ENCODE measurements around the gene DMP1.

GRCh38 chr4:87476899-87477362 lies 52.2 kb downstream of the SPARCL1 start:
- PRO-cap = no peak

DNA sequence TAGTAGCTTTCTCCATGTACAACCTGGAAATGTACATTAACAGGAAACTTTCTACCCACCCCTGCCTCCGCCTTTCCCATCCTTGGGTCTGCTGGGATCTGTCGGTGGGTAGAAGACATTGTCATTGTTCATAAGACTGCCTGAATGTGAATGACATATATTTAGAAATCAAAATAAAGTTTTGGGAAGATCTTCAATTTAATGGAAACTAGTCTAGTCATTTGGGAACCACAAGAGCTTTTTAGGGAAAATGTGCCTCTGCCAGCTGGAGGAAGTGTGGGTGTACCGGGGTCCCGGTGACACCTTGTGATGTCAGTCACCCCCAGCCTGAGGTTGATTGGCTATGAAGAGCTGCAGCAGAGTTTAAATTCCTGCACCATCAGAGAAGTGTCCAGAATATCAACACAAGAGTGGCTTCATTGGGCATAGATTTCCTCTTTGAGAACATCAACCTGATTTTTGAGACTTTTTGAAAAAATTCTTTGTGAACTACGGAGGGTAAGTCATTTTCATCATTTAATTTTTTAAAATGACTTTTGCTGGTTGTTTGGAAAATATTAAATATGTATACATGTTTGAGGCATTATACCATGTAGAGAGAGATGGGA lies at the start of gene DMP1:
Gene DMP1, plus strand, starts transcription at position 394 of the 608 bp plus-strand sequence.
- PRO-cap = no peak

DNA sequence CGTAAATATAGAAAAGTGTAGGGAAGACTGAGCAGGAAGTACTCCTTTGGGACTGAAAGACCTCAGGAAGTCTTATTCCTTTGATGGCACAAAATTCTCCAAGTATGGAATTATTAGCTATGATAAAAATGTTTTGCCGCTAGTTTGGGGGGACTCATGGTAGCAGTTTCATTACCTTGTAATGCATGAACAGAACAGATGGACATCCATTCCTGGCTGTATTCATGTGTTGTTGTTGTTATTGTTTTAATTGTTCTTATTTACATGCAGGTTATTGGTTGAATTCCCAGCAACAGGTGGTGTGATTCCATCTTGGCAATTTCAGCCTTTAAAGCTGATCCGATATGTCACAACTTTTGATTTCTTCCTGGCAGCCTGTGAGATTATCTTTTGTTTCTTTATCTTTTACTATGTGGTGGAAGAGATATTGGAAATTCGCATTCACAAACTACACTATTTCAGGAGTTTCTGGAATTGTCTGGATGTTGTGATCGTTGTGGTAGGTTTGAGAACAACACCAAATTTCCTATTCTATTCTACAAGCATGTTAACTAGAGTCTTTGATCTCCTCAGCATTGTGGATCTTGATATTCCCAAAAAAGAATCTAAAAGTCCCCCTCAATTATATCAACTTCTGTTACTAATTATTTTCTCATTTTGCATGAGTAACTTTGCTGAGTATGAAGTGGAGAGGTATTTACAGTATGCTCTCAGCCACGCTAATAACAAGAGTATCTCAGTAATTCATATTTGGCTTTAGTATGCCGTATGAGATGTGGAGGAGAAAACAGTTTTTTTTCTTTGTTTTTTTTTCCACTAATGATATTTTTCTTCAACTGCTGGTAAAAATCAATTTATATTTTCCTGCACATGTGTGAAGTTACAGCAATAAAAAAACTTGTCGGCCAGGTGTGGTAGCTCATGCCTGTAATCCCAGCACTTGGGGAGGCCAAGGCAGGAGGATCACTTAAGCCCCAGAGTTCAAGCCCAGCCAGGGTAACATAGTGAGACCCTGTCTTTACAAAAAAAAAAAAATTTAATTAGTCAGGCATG lies 39.3 kb downstream of the PKD2 start:
- PRO-cap = no peak

DNA sequence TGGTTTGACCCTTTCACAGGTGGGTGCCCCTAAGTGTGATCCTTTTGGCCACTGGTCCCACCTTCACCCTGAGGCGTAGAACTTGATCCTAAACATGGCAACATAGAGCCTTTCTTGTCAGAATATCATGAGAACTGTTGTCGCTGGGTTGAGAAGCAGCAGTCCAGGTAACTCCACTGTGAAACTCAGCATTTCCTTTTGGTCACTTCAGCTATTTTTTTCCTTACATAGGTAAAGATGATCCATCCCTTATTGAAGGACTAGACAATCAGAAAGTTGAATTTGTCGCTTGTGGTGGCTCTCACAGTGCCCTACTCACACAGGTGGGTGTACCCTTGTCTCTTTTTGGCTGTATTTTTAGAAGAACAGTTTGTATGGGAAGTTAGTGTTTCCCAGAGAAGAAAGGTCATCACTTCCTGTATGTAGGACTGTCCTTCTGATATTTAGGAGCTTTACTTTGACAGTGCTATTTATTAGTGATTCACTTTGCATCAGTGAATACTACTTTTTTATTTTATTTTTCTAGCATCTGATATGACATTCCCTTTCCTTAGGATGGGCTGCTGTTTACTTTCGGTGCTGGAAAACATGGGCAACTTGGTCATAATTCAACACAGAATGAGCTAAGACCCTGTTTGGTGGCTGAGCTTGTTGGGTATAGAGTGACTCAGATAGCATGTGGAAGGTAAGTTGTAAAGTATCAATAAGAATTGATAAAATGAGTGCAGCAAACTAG lies 6.5 kb downstream of the HERC5 start:
- PRO-cap = no peak

GRCh38 chr4:88655841-88656495 lies 41.7 kb downstream of the NAP1L5 start:
- PRO-cap = no peak

GRCh38 chr4:88696499-88696967 lies 1.1 kb downstream of the NAP1L5 start:
- PRO-cap = no peak

DNA sequence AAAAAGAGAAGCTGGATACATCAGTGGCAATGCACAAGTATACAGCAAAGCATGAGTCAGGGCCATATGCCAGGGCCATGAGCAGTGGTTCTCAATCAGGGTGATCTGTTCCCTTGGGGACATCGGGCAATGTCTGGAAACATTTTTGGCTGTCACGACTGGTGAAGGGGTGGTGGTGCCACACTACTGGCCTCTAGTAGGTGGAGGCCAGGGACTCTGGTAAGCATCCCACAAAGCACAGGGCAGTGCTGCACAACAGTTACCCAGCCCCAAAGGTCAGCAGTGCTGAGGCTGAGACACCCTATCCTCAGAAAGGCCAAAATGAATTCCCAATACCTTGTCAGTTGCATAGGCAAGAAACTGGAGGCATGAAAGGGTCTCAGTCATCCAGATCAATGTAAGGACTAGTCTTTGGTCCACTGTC lies 36.9 kb upstream of the NAP1L5 start:
- PRO-cap = no peak

GRCh38 chr4:88960444-88960907 lies 96.5 kb downstream of the FAM13A start:
- PRO-cap = no peak

DNA sequence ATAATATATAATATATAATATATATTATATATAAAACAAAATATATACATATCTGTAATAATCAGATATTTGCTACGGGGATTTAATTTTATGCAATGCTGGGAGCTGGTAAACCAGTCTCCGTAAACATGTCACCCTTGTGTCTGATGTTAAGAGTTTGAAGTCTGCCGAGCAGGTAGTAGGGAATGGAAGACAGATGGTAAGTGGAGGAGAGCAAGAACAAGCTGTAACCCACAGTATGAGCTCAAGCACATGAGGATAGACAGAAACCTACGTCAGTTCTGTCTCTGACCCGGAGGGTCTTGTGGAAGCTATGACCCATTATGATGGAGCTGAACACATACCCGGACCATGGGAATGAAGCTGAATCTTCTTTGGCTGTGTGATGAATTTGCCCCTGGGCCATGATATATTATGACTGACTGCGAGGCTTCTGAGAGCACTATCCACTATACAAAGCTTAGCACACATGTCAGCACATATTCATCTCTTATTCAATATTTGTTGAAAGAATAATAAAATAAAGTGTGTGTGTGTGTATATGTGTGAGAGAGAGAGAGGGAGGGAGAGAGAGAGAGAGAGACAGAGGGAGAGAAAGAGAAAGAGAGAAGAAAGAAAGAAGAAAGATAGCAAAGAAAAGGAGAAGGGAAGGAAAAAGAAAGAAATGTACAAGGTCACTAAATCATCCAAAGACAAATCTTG lies 46.3 kb downstream of the TIGD2 start:
- PRO-cap = no peak

DNA sequence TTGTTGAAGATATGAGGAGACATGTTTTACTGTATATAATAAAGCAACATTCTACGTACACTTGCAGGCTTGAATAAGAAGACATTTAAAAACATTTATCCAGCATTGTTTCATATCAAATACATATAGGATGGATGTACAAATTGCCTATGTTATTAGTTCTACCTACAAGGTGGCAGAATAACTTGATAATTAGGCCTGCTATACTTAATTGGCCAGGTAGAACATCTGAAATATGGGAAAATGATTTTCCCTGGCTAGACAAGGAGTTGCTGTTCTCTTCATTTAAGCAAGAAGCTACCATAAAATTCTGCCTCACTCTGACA lies 49.7 kb downstream of the TIGD2 start:
- PRO-cap = no peak

DNA sequence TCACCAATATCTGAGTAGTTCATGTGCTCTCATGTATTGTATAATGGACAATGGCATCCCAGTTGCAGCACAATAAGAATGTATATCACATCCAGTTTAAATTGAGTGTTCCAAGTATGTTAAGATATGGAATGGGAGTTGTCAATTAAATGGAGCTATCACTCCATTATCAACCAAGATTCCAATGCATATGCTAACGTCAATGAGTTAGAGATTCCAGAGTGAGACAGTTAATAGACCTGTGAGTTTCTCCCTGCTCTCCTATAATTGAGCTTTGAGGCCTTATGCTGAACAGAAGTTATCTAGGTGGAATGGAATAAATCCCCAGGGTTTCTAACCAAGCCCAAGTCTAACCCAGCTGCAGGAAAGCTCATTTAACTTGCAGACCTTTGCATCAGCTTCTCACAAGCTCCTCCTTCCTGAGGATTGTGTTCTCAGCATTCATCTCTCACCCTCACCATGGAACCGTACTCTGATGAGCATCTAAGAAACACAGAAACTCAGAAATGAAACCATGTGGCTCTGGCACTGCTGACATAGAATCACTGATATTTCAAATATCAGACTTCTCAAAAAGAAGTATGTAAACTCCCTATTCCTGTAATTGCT lies 84.9 kb downstream of the TIGD2 start:
- PRO-cap = no peak

DNA sequence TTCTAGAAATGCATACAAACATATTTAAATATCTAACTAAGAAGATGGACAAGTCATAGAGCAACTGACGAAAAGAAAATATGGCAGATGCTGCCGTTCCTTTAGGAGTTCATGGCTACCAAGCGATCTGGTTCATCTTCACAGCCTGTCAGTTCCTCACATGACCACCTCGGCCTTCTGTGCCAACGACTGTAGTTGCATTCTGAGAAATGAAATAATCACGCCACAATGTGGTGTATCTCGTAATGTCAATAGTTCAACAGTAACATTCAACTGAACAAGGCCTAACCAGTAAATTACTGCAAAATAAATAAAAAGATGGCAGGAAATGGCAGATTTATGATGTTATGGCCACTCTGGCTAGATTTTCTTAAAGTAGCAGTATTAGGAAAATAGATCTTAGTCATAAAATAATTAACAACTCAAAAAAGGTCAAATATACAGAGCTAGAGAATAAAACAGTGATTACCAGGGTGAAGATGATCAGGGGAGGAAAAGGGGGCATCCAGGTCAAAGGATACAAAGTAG lies 4.4 kb downstream of the GPRIN3 start:
- PRO-cap = bidirectional peak, plus-strand start at position 254 of the sequence, minus-strand start at position 179 of the sequence

GRCh38 chr4:89753797-89754080 lies 83.2 kb downstream of the SNCA start:
- PRO-cap = no peak

DNA sequence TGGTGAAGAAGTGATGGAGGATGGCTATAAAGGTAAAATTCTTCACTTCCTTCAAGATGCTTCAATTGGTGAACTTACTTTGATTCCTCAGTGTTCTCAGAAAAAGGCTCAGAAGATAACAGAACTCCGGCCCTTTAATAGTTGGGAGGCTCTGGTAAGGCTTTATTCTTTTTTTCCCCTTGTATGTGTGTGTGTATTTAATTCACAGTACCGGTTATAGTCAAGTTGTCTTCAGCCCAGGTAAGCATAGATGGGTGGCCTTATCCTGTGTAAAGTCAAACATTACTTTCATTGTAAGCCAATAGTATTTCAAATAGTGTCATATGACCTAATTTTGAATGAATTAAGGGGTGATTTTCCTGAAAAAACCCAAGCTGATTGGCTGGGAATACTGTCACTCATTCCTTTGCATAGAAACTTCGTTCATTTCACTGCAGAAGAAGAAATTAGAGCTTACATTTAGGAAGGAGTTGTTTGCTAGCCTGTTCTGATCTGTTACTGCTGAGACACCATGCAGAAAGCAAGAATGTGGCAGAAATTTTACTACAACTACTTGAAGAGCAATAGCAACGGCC lies 45.3 kb downstream of the SMARCAD1 start:
- PRO-cap = no peak

GRCh38 chr4:94408560-94409540 lies 42.9 kb upstream of the PDLIM5 start:
- PRO-cap = no peak

- PRO-cap = no peak
Observed at GRCh38 chr4:94468890-94469744, 17.4 kb downstream of the PDLIM5 start.

- PRO-cap = no peak
Observed at GRCh38 chr4:94528644-94529480, 77.1 kb downstream of the PDLIM5 start.

DNA sequence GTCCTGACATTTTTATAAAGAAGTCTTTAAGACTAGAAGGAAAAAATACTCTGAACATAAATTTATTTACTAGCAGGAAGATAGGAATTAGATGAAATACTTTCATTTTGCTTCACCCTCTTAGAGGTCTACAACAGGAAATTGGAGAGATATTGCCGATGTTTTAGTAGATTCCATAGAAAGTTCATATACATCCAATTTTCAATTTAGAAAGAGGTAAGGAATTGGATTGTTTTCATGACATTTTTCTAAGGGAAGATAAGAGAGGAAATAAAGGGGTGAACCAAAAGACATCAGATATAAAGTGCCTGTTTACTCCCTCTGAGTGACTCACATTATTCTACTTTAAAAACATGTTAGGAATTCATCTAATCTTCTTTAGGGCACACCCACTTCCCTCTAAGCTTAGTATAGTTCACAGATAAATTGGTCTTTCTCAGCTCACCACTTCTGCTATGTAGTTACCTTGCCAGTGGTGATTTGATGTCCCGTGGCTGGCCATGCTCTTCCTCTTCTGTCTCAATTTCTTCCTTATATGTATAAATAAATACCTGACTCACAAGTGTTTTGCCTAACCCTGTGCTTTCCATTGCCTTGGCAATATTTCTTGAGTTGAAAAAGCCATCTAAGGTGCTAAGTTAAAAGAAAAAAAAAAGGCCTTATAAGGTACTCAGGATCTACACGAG lies 96.7 kb downstream of the PDLIM5 start:
- PRO-cap = no peak

DNA sequence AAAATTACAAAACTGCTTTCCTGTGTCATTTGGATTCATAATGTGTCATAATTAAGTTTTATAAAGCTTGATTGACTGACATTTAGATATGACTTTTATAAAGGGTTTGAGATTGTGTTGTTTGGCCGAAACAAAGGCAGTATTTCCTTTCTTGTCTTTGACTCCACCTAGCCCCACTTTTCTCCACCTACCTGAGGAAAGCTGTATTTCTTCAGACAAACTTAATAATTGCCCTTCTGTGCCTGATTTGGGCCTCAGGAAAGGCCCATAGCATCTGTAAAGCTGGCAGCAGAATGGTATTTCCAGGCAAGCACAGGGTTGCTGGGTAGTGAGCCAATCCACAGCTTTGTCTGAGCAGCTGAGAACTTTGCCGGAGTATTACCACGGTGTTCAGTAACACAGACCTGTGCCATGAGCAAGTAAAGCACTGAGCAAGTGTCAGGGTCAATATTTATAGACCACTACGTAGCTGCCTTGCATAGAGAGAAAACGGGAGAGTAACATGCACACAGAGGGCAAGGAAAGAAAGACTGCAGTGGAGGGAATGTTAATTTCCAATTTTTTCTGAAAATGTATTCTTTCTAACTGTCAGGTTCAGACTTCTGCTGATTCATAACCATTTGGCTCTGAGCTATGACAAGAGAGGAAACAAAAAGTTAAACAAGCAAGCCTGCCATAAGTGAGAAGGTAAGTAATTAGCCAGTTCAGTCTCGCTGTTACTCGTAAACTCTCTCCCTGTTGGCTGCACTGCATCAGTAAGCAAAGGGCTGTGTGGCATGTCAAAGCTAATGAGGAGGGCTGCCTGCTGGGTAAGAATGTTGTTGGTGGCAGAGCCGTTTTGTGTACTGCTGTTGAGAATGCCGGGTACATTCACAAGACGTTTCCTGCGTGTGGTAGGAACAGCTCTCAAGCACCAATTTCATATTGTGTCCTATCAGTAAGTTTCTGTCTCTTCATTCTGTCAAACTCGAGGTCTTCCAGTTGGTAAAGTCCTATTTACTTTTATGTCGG lies 238.0 kb downstream of the BMPR1B start:
- PRO-cap = no peak

DNA sequence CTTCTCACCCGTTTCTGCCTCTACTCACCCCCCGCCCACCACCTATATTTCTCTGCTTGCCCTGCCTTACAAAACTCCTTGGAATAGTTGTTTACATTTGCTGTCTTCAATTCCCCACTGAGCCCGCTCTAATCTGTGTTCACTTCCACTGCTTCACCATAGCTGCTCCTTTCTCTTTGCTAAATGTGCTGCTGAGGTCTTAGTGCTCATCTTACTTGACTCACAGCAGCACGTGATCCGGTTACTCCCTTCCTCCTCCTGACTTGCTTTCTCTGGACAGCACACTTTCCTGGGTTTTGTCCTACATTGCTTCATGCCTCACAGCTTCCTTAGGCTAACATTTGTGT lies 293.0 kb downstream of the UNC5C start:
- PRO-cap = no peak

Data from colonic mucosa (tissue), 1 donor.